ENCODE data around the genes TMEM250, GPSM1 and SNAPC4.

DNA sequence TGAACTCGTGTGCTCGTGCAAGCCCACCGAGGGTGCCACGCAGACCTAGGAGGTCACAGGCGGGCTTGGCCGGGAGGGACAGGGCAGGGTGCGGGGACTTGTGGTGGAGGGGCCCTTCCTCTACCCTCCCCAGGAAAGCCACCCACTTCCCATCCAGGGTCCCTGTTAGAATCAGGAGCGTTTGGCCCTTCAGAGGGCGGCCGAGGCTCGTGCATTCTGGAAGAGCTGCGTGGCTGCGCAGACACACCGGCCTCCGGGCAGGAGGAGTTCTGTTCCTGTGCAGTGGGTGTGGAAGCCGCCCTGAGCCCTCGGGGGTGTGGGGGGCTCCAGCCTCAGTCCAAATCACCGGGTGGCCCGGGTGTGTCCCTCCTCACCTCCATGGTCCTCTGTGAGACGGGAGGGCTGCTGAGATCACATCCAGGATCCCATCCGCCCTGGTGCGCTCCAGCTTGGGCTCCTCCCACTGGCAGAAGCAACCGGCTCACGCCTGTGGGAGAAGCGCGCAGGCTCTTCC lies 18.3 kb downstream of the OLFM1 start:
- PRO-cap = no peak
- RRBS = 44% methylated on average over 7 of the region's 26 CpGs

DNA sequence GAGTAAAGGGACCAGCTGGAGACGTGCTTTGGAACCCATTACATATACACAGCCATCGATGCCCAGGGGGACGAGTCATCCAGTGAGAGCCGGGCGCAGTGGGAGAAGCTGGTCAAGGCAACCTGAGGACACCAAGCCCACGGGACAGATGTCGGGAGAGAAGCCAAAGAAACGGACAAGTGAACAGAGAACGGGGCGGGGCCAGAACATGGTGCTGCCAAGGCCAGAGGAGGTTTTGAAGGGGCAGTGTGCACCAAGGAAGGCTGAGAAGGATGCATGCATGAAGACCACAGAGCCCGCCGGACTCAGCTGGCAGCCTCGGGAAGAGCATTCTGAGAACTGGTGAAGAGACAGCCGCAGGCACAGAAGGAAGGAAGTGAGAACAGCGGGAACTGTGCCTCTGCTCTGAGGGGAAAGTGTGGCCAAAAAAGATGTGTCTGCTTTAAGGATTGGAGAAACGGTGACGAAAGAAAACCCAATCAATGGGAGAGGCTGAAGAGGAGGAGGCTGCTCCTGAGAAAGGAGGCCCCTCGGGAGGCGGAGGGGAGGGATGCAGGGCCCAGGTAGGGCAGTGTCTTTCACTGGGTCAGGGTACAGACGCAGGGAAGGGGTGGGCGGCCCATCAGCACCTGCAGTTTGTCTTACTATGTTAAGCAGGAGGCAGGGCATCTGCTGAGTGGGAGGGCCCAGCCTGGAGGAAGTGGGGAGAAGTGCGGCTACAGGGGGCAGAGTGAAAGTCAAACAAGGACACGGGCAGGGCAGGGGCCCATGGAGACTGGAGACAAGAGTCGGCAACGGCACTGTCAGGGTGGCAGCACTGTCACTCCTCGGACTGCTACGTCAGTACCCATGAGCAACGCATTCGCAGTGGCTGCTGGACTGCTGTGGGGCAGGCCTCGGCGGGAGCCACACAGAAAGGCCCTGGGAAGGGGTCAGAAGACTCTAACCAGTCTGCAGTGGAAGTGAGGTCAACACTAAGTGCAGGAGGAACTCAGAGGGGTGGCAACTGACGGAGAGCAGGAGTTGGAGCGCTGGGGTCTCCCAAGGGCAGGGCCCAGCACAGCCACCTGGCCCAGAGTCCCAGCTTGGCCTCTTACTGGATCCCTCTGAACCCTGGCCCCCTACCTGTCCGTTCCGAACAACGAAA lies 19.9 kb downstream of the CAMSAP1 start:
- PRO-cap = no peak
- RRBS = no CpG with 5 or more reads among the region's 36 CpGs

GRCh38 chr9:135888187-135888657 lies 19.1 kb downstream of the CAMSAP1 start:
- PRO-cap = no peak
- RRBS = no CpG with 5 or more reads among the region's 16 CpGs

DNA sequence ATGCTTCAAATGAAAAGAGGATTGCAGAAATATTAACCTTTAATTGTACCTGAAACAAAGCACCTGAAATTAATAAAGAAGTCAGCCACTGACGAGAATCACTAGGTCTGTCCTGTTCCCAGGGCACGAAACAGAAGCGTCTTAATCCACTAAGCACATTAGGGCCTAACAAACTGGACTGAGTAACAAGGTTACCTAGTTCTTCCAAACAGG lies 1.2 kb downstream of the CAMSAP1 start:
- PRO-cap = no peak
- RRBS = no CpG with 5 or more reads among the region's 3 CpGs

GRCh38 chr9:135926668-135927449 lies 19.5 kb upstream of the CAMSAP1 start:
- PRO-cap = no peak
- RRBS = no CpG with 5 or more reads among the region's 26 CpGs

GRCh38 chr9:135933397-135934012 lies 26.2 kb upstream of the CAMSAP1 start:
- PRO-cap = no peak
- RRBS = no CpG with 5 or more reads among the region's 13 CpGs

GRCh38 chr9:135946224-135946737 lies 14.9 kb downstream of the UBAC1 start:
- PRO-cap = no peak
- RRBS = 33% methylated on average over 1 of the region's 14 CpGs

DNA sequence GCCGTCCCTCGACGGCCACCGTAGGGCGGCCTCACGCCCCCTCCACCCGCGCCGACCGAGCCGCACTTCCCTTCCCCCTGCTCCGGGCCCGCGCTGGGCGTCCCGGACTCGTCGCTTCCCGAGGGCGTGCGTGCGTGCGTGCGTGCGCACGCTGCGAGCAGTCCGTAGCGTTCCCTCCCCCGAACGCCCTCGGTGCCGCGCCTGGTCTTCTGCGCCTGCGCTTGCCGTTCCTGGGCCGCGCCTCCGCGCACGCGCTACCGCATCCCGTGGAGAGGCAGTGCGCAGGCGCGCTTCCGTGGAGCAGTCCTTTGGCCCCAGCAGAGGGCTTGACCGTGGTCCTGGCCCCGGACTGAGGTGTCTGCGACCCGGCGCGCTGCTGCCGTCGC lies at the start of gene TMEM250:
TMEM250 (minus strand) TSS at position 132 of the 386 bp plus-strand sequence.
- PRO-cap = bidirectional peak, plus-strand start at position 277 of the sequence, minus-strand start at position 125 of the sequence
- RRBS = no CpG with 5 or more reads among the region's 57 CpGs

- PRO-cap = bidirectional peak, plus-strand start at chr9:136327539, minus-strand start at chr9:136327313; bidirectional peak, plus-strand start at chr9:136327696, minus-strand start at chr9:136327697; bidirectional peak, plus-strand start at chr9:136327757, minus-strand start at chr9:136327756; bidirectional peak, plus-strand start at chr9:136327856, minus-strand start at chr9:136327849; unidirectional peak, minus-strand start at chr9:136327924
- RRBS = 5% methylated on average over 64 of the region's 107 CpGs
Measured at GRCh38 chr9:136326748-136328024, at the start of gene GPSM1. TSS of gene GPSM1 (plus strand) at chr9:136327539.

GRCh38 chr9:136343719-136344248 lies 16.4 kb downstream of the GPSM1 start:
- PRO-cap = no peak
- RRBS = no CpG with 5 or more reads among the region's 31 CpGs

- PRO-cap = no peak
- RRBS = 97% methylated on average over 5 of the region's 20 CpGs
Measured at GRCh38 chr9:136344249-136344924, 17.0 kb downstream of the GPSM1 start.

DNA sequence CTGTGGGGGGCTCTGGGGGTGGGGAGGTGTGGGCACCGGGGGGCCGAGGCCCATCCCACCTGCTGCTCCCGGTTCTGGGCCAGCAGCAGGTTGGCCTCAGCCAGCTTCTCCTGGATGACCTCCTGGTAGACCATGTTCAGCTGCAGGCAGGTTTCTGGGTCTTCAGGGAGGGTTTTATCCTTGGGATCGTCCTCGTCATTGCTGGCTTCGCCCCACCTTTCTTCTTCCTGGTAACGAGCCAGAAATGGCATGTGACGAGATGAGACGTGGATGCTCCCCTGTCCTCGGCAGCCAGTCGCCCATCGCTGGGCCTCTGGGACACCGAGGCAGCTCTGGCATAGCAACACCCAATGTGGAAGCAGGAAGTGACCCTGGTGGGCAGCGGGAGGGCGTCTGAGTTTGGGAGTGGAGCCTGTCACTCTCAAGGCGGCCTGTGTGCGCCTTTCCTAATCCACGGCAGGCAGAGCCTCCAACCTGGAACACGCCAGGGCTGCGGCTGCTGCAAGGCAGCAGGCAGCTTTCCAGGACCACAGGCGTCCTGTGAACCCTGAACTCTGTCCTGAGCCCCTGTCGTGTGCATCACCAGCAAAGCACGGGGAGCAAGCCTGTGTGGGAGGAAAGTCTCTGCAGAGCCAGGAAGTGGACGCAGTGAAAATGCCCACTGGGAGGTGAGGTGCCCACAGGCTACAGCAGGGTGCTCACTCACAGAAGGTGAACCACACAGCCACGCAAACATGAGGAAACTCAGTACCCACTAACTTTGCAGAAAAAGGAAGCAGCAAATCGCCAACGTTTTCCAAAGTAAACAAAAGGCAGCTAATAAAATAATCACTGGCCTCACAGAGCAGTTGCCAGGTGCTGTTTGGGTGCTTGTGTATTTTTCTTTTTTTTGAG lies 4.2 kb downstream of the SNAPC4 start:
- PRO-cap = no peak
- RRBS = 97% methylated on average over 1 of the region's 27 CpGs

- PRO-cap = bidirectional peak, plus-strand start at chr9:136400369, minus-strand start at chr9:136400168
- RRBS = 25% methylated on average over 15 of the region's 83 CpGs
Measured at GRCh38 chr9:136400008-136401151, at the start of gene SNAPC4. TSS of gene SNAPC4 (minus strand) at chr9:136400170.

DNA sequence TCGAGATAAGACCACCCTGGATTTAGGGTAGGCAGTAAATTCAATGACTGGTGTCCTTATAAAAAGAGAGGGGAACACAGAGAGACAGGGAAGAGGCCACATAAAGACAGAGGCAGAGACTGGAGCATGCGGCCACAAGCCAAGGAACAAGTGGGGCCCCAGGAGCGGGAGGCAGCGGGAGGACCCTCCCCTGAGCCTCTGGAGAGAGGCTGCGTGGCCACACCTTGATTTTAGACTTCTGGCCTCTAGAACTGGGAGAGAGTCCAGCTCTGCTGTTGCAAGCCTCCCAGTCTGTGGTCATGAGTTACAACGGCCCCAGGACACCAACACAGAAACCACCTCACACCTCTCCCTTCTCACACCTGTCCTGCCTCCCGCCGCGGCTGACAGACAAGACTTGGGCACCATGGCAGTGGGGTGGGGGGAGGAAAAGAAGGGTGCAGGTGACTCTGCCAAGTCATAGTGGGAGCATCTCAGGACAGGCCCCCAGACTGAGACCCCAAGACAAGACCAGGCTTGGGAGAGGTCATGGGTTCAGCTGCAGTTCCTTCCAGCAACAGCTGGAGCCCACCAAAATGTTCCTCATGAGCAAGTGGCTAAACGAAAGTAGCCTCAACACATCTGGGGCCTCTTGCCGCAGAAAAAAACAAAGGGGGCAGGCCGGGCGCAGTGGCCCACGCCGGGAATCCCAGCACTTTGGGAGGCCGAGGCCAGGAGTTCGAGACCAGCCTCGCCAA lies 2.1 kb downstream of the INPP5E start:
- PRO-cap = no peak
- RRBS = no CpG with 5 or more reads among the region's 18 CpGs

GRCh38 chr9:136441510-136442595 lies 2.2 kb upstream of the INPP5E start:
- PRO-cap = no peak
- RRBS = no CpG with 5 or more reads among the region's 29 CpGs

GRCh38 chr9:136469975-136470528 lies 12.8 kb downstream of the SEC16A start:
- PRO-cap = no peak
- RRBS = no CpG with 5 or more reads among the region's 19 CpGs

- PRO-cap = no peak
- RRBS = 93% methylated on average over 5 of the region's 36 CpGs
Measured at GRCh38 chr9:136502918-136503599, 20.2 kb upstream of the SEC16A start.

GRCh38 chr9:136522174-136523076 lies 23.4 kb downstream of the NOTCH1 start:
- PRO-cap = no peak
- RRBS = 95% methylated on average over 4 of the region's 59 CpGs

GRCh38 chr9:136529663-136530292 lies 16.1 kb downstream of the NOTCH1 start:
- PRO-cap = no peak
- RRBS = 97% methylated on average over 6 of the region's 29 CpGs

GRCh38 chr9:136564357-136565181 lies 18.7 kb upstream of the NOTCH1 start:
- PRO-cap = no peak
- RRBS = no CpG with 5 or more reads among the region's 25 CpGs

Data from Caco-2 (cell line).